Osteocyte (in vitro differentiated cells): ENCODE data around the gene GRID1.

DNA sequence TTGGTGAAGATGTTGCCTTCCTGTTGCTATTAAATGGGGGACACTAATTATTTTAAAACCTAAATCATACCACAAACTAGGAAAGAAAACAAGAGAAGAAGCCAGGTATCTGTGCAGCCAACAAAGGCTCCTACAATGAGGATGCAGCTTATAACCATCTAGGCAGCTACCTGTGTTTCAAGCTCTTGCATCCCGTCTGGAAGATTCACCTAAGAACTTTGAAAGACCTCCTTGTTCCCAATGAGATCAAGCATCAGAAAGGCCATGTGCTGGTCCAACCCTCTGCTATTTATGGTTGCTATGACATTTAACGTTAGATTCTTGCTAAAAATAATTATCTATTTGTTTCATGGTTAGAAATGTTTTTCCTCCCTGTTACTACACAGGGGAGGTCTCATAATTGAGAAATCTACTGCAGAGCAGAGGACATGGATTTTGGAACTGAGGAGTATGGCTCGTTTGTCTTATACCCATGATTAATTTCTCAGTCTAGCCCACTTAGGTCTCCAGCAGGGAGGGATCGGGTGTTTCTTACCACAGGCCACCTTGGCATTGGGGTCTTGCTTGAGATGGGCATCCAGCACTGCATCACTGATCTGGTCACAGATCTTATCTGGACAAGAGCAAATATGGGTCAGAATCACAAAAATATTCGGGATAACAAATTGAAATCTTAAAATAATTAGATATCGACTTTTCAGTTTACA is 4.3 kb downstream of the MAT1A start:
- PRO-cap = no peak

GRCh38 chr10:80460683-80461475 is 6.8 kb downstream of the TSPAN14 start:
- PRO-cap = no peak

- PRO-cap = no peak
These were observed 10.7 kb downstream of the TSPAN14 start for GRCh38 chr10:80464504-80465478.

- PRO-cap = no peak
These were observed 18.3 kb downstream of the TSPAN14 start for GRCh38 chr10:80472251-80473022.

DNA sequence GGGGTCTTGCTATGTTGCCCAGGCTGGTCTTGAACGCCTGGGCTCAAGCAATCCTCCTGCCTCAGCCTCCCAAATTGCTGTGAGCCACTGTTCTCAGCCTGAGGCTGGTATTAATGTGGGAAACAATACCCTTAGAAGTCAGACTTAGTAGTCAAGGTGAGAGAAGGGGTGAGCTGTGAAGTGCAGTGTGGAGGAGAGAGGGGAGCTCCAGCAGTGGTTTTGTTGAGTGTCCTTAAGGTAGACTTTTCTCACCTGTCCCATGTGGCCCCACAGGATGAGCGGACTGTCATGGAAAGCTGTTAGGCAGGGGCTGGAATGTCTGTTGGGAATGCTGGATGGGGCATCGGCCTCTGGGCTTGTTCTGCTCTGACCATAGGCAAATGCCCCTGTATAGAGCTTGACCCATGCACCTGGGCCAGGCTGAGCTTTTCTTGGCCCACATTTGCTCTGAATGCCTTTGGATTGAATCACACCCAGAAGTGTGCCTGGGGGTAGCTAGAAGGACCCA is 36.3 kb upstream of the SH2D4B start:
- PRO-cap = no peak

DNA sequence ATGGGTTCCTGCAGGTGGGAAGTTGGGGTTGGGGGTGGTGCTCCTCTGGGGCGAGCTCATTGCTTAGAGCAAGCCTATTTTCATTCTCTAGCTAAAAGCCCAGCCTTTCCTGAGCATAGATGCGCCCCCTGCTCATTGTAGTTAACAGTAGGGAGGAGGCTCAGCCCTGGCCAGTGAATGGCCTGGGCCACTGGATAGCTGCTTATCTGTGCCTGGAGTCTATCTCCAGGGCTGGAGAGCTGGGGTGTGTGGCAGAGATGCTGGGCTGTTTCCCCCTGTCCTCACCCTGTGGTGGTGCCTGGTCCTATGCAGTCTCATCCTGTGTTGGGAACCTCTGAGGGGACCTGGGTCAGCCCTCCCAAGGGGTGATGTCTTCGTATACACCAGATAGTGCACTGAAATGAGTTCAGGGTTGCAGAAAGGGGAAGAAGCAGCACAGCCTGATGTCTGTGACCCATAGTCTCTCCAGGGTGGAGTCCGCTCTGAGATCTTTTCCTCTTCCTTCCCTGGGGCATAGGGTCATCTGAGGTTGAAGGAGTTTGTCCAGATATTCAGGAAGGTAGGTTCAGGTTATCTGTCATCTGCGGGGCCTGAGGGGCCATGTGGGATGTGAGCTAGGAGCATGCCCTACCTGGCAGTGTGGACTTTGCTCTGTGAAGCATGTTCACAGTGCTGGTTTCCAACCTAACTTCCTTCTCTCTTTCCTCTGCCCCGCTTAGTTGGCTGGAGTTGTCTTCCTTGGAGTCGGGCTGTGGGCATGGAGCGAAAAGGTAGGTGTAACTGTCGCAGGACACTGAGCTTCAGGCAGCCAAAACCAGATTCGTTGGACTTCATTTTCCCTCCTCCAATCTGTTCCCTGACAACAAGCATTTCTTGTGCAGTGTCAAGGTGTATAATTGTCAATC is 33.4 kb upstream of the SH2D4B start:
- PRO-cap = no peak

- PRO-cap = no peak
These were observed 627 bp upstream of the GHITM start for GRCh38 chr10:84138595-84139168.

GRCh38 chr10:84195107-84195824 is 929 bp downstream of the CDHR1 start:
- PRO-cap = no peak

DNA sequence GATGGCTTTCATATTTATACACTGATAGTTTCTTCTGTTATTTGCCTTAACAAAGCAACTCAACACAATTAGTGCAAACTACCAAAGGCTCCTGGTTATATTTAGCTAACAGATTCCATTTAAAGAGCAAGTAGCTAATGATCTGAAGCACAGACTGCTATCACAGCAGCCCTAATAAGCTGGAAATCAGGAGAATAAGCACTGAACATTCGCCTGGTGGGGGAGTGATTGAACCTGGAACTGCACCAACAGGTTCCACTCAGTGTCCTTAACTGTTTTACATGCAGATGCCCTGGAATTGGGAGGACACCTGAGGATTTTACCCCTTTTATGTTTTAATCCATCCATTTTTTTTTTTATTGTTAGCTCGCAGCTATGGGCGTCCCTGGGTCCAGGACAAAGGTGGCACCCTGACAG is 509.1 kb downstream of the CCSER2 start:
- PRO-cap = no peak

- PRO-cap = no peak
These were observed at the start of gene GRID1 for GRCh38 chr10:86366252-86367292. TSS of gene GRID1 (minus strand) at chr10:86366795.

DNA sequence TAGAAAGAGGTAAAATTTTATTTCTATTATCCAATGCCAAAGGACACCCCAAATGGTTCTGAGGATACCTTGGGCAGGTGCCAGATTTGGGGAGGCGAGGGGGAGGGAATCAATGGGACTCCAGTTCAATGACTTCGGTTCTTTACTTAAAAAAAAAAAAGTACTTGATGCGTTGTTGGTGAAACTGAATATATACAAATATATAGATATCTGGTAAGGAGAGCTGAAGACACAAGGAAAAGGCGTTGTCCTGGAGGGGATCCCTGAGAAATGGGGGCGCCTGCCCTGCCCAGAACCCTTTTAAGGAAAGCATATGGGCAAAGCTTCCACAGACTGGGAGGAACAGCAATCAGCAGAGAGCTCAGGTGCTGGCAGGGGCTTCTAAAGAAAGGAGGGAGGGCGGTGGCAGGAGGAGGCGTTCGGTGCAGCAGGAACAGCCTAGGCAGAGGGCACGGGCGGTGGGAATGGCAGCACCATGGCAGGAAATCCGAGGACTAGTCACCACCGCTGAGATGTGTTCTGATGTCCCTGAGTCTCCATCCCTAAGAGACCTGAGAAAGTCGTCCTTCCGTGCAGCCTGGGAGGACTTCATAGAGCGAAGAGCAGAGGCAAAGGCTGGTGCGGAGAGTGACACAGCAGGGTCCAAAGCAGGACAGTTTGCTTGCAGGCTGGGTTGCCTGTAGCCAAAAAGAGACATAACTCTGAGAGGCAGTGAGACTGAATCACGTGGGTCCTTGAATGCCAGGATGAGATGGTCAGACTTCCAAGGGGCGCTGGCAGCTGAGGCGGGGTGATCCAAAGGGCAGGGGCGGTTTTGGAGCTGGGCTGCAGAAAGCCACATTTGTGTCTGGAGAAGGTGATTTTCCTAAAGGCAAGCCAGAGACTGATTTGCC is 35.6 kb upstream of the GRID1 start:
- PRO-cap = no peak

- PRO-cap = no peak
These were observed 2.1 kb upstream of the LDB3 start for GRCh38 chr10:86665855-86666955.

DNA sequence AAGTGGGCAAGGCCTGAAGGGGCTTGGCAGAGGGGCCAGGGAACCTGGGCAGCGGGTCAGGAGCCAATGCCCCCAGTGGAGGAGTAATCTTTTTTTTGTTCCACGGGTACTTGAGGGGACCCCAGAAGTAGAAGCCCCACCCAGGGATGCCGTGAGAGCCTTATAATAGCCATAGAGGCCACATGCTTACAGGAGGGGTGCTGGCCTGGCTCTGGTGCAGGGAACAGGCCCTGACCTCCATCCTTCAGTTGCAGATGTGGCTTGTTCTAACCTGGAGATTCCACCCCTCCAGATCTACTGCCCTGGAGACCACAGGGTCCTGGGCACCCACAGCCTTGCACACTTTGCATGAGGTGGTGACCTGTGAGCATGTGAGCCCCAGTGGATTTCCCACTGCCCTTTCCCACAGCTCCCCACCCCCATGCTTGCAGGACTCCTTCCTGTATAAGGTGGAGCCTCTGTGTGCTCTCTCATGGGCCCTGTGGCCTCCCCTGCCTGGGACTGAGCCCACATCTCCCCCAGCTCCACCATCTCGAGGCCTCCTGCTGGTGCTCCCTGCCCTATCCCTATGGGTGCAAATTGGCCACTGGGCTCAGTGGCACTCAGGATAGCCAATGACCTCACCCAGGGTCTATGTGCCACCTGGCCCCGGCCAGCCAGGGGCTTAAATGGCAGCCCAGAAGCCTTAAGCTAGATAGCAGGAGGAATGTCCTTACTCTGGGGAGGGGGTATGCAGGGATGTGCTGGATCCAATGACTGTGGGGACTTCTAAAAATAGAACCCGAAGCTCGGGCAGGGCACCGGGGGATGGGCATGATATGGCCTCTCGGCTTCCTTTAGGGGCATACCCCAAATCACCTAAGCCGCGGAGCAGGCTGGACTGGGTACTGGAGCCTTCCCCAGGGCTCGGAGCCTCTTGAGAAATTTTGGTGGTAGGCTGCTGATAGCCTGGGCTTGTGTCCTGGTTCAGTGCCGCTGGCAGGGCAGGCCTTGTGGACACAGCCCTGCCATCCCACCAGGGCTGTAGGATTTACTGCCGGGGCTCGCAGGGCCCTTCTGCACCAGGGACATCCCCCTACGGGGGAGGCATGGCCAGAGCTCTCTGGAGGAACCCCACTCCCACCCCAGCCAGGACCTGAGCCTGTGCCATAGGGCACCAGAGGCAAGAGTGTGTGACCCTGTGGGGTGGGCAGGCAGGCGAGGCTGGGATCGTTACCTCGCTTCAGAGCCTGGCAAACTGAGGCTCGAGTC is 2.1 kb downstream of the LDB3 start:
- PRO-cap = no peak

- PRO-cap = no peak
These were observed 10.8 kb downstream of the LDB3 start for GRCh38 chr10:86678988-86679638.

- PRO-cap = no peak
These were observed 12.1 kb upstream of the BMPR1A start for GRCh38 chr10:86744050-86744969.

- PRO-cap = no peak
These were observed 84.8 kb downstream of the BMPR1A start for GRCh38 chr10:86841039-86841765.

GRCh38 chr10:86969712-86970076 is 1.4 kb downstream of the ADIRF start:
- PRO-cap = bidirectional peak, plus-strand start at chr10:86970201, minus-strand start at chr10:86969918

- PRO-cap = bidirectional peak, plus-strand start at chr10:86971465, minus-strand start at chr10:86971240
These were observed 3.3 kb downstream of the ADIRF start for GRCh38 chr10:86971415-86972097.

- PRO-cap = no peak
These were observed 11.8 kb upstream of the FAM25A start for GRCh38 chr10:87008255-87008754.

DNA sequence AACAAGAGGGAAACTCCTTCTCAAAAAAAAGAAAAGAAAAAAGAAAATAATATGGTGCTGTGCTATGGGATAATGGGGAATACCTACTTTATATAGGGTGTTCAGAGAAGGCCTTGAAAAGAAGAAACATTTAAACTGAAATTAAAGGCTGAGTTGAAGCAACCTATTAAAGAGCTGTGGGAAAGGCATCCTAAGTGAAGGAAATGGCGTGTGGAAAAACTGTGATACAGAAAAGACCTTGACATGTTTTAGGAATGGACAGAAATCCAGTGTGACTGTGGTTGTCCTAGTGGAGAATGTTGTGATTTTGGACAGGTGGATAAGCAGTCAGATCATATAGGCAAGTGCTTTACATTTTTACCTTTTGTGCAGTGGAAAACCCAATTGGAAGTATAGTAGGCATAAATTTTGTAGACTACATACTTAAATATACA is 12.4 kb downstream of the SHLD2 start:
- PRO-cap = no peak